Fibroblast of villous mesenchyme (primary cell): ENCODE results near the gene STX12.

GRCh38 chr1:27402837-27403911, 10.8 kb downstream of the GPR3 start:
- CAGE, long polyA plus RNA, result no peak

- CAGE, long polyA plus RNA, result no peak
These were observed 22.2 kb downstream of the GPR3 start for GRCh38 chr1:27414536-27415142.

GRCh38 chr1:27429870-27430305, 37.5 kb downstream of the GPR3 start:
- CAGE, long polyA plus RNA, result no peak

- CAGE, long polyA plus RNA, result no peak
These were observed 1.6 kb downstream of the WASF2 start for GRCh38 chr1:27488007-27489064.

- CAGE, long polyA plus RNA, result no peak
These were observed 461 bp upstream of the WASF2 start for GRCh38 chr1:27490450-27490805.

GRCh38 chr1:27555756-27556423, 48.1 kb downstream of the AHDC1 start:
- CAGE, long polyA plus RNA, result no peak

- CAGE, long polyA plus RNA, result no peak
These were observed 8.5 kb upstream of the AHDC1 start for GRCh38 chr1:27612233-27613015.

GRCh38 chr1:27623094-27624049, 11.6 kb downstream of the FGR start:
- CAGE, long polyA plus RNA, result no peak

DNA sequence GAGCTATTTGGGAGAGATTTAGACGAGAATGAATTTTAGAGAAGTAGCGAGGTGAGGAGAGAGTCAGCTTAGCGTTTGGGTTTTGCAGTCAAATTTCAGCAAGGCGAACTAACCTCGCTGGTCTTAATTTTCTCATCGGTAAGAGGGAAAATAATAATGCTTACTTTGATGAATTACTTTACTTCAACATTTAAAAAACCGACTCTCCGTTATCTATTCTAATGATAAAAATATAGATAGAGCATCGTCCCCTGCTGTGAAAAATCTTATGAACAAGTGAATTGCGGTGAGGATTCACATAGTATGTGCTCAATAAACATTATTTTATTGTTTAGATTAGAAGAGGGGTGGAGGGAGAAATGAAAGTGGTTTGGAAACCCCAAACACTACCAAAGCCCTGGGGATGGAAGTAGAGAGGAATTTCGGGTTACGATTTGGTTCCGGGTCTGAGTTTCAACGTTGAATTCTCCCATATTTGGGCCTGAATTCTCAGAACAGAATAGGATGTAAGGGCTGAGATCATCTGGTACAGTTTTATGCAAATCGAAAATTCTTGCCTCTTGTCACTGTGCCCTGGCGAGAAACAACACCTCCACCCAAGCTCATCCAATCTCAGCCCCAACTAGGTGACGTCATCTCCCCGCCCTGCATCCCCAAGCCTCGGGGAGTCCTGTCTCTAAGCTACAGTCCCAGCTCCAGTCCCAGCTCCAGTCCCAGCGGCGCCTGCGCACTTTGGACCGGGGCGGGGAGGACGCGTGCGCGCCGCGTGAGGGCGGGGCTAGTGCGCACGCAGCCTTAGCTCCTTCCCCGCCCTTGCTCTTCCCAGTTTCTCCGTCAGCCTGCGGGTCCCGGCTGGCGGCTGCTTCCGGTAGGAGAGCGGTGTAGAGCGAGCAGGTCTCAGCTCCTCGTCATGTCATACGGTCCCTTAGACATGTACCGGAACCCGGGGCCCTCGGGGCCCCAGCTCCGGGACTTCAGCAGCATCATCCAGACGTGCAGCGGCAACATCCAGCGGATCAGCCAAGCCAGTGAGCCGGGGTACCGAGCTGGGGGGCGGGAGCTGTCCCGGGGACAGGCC, at the start of gene STX12:
Gene STX12, plus strand, starts transcription at position 822 of the 1,078 bp plus-strand sequence.
- CAGE, long polyA plus RNA, result start-site peak on the plus strand centred at position 848 of the sequence, 55 bp wide, 761 and 811 reads in 2 replicates

- CAGE, long polyA plus RNA, result no peak
These were observed 10.0 kb downstream of the THEMIS2 start for GRCh38 chr1:27882029-27882988.

- CAGE, long polyA plus RNA, result no peak
These were observed 4.0 kb downstream of the PTAFR start for GRCh38 chr1:28172292-28173120.

GRCh38 chr1:28506880-28507611, 1.2 kb downstream of the RCC1 start:
- CAGE, long polyA plus RNA, result no peak

GRCh38 chr1:28592568-28592992, 515 bp downstream of the RAB42 start:
- CAGE, long polyA plus RNA, result no peak

- CAGE, long polyA plus RNA, result no peak
These were observed 32.3 kb upstream of the EPB41 start for GRCh38 chr1:28881974-28882634.

- CAGE, long polyA plus RNA, result no peak
These were observed 15.5 kb upstream of the EPB41 start for GRCh38 chr1:28898869-28899303.

GRCh38 chr1:29047223-29047817, 76.4 kb downstream of the TMEM200B start:
- CAGE, long polyA plus RNA, result no peak

GRCh38 chr1:29150515-29151313, 27.0 kb upstream of the TMEM200B start:
- CAGE, long polyA plus RNA, result no peak

DNA sequence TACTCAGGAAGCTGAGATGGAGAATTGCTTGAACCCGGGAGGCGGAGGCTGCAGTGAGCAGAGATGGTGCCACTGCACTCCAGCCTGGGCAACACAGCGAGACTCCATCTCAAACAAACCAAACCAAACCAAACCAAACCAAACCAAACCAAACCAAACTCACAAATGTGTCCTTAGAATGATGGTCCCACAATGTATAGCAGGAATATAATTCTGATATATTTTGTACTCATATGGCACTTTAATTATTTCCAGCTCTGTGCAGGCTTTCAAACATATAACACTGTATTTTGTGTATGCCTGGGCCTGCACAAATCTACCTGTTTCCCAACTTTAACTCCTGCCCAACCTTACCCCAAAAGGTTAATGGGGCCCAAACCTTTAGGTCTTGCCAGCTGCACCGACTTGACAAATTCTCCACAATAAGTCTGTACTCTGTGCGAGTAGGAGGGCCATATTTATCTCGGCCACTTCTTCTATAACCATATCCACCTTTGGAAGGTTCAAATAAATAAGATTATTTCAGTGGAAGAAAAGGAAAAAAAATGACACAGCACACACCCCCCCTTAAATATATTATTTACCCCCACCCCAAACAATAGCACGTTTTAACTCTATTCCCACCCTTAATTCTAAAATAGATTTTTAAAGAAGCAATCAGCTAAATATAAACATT, 22.6 kb downstream of the SRSF4 start:
- CAGE, long polyA plus RNA, result no peak

DNA sequence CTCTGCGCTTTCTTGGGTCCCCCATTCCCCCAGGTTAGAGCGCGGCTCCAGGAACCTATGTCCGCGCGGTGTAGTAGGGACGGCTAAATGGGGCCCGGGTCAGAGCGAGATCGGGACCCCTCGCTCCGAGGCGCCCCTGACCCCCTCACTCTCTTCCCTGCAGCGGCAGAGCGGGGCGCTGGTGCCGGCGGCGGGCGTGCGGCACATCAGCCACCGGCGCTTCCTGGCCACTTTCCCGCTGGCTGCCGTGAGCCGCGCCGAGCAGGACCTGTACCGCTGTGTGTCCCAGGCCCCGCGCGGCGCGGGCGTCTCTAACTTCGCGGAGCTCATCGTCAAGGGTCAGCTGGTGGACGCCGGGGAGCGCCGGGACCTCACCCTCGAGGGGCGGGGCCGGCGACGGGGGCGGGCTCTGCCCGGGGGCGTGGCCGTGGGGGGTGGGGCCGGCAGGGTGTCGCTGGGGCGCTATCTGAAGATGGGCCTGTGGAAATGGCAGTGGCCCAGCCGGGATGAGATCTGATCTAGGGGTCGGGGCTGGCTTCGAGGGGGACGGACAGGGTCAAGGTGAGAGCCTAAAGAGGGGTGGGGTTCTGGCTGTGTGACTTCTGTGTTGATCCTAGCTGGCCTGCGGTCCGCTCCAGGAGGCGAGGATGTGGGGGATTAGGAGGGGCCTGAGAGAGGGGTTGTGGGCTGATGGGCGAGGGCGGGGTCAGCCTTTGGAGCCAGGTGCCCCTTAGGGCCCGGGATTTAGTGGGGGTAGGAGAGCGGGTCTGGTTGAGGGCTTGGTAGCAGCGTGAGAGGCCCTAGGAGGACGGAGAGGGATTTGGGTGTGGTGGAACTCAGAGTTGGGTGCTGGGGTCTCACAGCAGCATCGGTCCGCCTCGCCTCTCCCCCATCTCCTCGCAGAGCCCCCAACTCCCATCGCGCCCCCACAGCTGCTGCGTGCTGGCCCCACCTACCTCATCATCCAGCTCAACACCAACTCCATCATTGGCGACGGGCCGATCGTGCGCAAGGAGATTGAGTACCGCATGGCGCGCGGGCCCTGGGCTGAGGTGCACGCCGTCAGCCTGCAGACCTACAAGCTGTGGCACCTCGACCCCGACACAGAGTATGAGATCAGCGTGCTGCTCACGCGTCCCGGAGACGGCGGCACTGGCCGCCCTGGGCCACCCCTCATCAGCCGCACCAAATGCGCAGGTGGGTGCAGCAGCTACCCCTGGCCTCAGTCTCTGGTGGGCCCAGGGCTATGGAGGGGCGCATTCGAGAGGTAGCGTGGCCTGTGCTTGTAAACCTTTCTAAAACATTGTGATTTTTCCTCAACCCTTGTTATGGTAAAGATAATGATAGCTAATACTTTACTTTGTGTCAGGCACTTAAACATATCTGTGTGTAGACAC, 23.9 kb downstream of the PTPRU start:
- CAGE, long polyA plus RNA, result no peak

DNA sequence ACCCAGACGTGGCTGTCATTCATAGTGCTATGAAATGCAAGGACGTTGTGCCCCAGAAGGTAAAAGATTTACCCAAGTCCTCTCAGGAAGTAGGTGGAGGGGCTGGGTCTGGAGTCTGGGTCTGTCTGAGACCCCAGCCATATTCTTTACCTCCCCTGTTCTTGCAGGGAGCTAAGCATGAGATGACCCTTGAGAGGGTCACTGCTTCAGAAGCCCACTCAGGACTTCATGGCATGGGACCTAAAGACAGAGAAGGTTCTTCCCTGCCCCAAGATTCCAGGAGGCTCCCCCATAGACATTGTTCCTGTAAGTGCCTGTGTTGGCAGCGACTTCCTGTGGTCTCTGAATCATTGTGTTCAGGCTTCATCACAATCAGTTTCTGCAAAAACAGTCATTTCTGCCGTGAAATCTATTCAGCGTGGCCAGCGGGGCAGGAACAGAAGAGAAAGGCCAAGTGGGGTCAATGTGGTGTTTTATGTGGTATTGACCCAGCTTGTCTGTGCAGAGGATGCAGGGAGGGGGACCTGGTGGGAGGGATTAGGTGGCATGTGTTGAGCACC, 475.5 kb downstream of the PTPRU start:
- CAGE, long polyA plus RNA, result no peak